Left common carotid artery plus branches (tissue), 1 donor: ENCODE data around the gene NAT8.

GRCh38 chr2:70403095-70403664 lies 101.3 kb upstream of the FAM136A start:
- PRO-cap = no peak

- PRO-cap = no peak
Observed at GRCh38 chr2:70474299-70474796, 79.3 kb downstream of the TGFA start.

- PRO-cap = no peak
Observed at GRCh38 chr2:70475417-70475616, 78.3 kb downstream of the TGFA start.

DNA sequence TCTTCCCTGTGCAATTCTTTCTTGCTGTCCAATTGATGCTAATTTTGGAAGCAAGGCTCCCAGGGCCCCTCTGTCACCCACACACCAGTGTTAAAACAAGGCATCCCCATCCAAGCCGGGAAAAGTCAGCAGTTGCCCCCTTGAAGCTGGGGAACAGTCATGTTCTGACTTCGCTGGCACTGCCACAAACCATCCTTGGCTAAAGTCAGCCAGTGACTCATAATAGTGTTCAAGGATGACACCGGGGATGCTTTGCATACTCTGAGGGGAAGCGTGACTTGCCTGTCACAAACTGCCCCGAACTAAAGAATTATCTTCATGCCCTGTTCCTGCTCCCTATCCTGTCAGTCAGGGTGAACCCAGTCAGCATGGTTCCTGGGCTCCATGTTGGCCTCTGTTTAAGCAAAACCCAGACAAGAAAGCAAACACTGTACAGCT lies 37.0 kb downstream of the TGFA start:
- PRO-cap = no peak

GRCh38 chr2:70528830-70529270 lies 24.8 kb downstream of the TGFA start:
- PRO-cap = no peak

- PRO-cap = no peak
Observed at GRCh38 chr2:70768351-70768569, 260 bp upstream of the ADD2 start.

DNA sequence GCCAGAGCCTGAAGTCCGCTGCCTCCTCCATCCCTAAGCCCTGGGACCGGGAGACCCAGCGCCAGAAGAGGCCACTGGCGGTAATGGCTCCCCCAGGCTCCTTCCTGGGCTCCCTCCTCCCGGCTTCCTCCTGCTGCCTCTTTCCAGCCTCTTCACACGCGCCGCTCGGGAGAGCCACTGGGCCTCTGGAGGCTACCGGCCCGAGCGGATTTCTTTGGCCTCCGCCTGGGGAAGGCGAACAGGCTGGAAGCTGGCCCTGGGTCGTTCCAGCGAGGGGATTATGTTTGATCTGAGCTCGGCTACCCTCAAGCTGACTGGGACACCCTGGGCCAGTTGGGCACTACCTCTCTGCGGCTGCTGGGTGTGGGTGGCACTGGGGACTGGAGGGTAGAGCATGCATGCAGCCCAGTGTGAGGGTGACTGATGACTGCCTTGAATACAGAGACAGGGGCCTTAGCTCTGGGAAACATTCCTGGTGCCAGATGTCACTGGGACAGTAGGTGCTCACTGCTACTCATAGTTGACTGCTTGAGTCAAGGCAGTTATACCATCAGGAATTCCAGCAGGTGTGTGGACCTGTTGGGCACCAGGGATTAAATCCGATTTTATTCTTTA lies 1.5 kb downstream of the VAX2 start:
- PRO-cap = no peak

DNA sequence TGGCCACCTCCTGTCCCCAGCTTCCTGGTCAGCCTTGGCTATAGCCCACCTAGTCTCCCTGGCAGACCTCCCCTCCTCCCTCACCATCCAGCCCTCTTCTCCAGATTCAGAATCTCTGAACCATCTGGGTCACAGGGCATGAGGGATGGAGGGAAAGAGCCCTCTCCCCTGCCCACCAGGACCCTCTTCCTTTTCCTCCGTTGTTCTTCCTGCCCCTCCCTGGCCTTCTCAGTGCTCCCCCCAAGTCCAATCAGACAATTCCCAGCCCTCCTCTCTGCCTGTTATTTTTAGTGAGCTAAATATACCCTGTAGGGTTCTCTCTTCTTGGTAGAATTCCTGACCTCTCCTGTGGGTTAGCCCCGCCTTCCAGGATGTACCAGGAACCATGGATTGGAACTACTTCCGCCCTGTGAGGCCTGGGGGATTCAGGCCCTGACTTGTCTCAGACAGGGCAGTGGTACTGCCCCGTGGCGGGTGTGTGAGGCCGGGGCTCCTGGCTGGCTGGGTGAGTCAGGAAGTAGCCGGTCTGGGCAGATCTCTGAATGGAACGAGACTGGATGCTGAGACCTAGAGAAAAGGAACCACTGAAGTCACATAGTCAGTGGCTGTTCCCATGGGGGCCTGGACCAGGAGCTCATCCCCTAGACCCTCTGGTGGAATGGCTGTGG lies 37.2 kb downstream of the DYSF start:
- PRO-cap = no peak

GRCh38 chr2:71952721-71953420 lies 194.8 kb downstream of the CYP26B1 start:
- PRO-cap = no peak

- PRO-cap = no peak
Observed at GRCh38 chr2:72143916-72144256, 3.8 kb downstream of the CYP26B1 start.

DNA sequence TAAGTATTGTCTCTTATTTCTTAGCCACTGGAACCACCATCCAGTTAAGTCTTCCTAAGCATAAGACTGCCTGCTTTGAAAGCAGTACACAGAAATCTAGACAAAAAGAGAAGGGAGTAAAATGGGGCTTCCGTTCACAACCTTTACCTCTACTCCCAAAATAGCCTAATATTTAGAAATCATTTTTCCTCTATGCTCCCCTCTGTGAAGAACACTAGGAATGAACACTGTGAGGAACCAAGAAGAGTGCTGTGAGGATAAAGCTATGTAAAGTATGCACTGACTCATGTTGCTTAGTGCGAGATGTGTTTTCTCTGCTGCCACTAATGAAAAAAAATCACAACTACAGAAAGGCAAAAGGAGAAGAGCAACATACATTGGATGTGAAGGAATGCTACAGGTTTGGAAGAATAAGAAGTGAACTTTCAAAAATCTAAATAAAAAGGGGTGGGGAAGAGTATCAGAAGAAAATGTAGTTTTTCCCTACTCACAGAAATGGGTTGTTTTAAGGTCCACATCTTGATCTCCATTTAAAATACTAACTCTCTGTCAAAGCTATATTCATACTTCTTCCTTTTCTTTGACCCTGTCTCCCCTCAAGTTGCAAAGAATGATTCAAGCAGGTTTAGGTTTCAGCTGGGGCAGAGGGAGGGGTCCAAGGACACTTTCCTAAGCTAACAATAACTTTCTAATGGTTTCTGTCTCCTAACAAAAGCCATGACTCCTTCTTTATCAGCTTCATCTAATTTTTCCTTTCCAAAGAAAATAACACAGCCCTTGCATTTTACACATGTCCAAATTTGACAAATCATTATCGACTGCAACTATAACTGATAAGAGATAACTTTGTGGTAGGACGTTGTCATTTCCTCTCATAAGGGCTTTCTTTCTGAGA lies 263.7 kb downstream of the EXOC6B start:
- PRO-cap = no peak

DNA sequence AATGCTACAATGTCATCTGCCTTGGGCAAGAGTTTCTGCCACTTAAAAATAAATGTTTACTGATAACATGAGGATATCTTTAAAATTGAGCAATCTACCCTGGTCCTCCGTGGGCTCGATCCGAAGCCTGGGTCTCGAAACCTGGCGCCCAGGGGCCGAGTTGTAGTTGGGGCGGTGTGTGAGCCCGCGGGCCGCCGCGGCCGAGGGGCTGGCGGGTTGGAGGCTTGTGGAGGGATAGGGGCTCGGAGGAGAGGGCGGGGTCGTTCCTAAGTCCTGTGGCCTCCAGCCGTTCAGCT lies 2.4 kb downstream of the EMX1 start:
- PRO-cap = no peak

- PRO-cap = no peak
Observed at GRCh38 chr2:72984117-72984680, 66.9 kb downstream of the EMX1 start.

GRCh38 chr2:73063746-73064193 lies 7.7 kb downstream of the SFXN5 start:
- PRO-cap = no peak

DNA sequence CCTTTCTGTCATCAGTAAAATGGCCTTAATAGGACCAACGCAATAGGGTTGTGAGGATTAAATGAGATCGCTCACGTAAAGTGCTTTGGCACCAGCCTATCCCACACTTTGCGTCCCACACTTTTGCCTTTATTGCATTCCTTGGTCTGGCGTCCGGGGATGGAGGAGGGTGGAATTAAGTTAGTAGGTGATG lies 310 bp upstream of the CCT7 start:
- PRO-cap = no peak

DNA sequence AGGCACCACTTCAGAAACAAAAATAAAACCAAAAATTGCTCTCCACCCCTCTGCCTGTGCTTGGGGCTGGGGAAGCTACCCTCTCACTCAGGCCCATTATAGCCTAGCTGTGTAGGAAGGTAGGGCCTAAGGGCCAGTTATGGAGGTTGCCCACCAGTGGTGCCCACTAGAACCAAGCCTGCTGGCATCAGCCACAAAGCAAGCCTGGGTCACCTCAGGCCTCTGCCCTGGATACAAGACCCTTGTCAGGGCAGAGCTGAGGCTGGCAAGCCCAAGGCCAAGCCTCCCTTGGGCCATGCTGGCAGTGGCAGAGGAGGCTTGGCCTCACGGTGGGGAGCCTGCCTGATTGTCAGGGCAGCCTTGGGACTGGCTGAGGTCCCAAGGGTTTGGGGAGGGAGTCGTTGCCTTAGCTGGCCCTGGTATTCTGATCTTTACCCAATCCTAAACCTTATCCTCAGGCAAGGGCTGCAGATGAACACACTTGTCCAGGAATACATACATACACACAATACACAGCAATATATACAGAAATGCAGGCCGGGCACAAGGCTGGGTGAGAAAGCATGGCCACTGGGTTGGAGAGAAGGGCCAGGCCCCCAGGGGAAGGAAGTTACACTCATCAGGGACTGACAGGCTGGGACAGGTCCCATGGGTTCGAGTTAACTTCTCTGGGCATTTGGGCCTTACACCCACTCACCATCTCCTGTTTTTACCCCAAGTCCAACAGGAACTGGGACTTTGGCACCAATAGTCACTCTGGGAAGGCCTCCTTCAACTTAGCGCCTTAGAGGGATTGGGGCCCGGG lies 21.0 kb downstream of the CCT7 start:
- PRO-cap = no peak

- PRO-cap = no peak
Observed at GRCh38 chr2:73642322-73642617, at the start of gene NAT8. Gene NAT8 (minus strand): TSS chr2:73642422.

GRCh38 chr2:73751129-73751625 lies 14.0 kb upstream of the TPRKB start:
- PRO-cap = no peak

- PRO-cap = no peak
Observed at GRCh38 chr2:73902049-73902772, 9.4 kb downstream of the ACTG2 start.

DNA sequence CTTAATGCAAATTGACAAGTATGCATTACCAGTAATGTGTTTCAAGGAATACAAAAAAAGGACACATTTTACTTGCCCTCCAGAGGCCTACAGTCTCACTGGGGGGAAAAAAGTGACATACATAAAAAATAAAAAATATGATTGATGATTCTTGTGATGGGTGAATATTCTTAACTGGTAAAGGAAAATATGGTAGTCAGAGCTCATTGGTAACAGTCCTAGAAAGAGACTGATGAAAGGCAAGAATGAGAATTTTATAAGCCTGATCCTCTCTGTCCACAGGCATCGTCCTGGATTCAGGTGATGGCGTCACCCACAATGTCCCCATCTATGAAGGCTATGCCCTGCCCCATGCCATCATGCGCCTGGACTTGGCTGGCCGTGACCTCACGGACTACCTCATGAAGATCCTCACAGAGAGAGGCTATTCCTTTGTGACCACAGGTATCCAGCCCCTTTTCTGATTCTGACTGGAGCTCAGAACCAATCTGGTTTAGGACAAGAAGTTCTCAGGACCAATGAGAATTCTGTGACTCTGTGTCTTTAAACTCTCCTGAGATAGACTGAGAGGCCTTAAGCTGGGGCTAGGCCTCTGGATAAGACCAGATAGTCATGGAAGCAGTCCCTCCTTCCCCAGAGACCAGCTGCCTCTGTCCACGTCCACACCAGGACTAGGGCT lies 13.3 kb upstream of the DGUOK start:
- PRO-cap = no peak